ENCODE data around the gene ACACB.

- PRO-cap, 2 experiments, result no peak in any of the 2 experiments
These were observed 54.8 kb downstream of the NUAK1 start for GRCh38 chr12:106083867-106084346.

GRCh38 chr12:106123435-106124237 lies 15.1 kb downstream of the NUAK1 start:
- PRO-cap, 2 experiments, result peak in 1 of 2 experiments; most common plus-strand start chr12:106123858 (in 1); most common minus-strand start chr12:106123583 (in 1)

GRCh38 chr12:106753370-106754311 lies 20.8 kb upstream of the RIC8B start:
- PRO-cap, 2 experiments, result no peak in any of the 2 experiments

- PRO-cap, 2 experiments, result no peak in any of the 2 experiments
These were observed 63.9 kb downstream of the RIC8B start for GRCh38 chr12:106838441-106838640.

GRCh38 chr12:106971739-106972131 lies 15.2 kb downstream of the MTERF2 start:
- PRO-cap, 2 experiments, result no peak in any of the 2 experiments

GRCh38 chr12:107520333-107520918 lies 165.2 kb upstream of the PWP1 start:
- PRO-cap, 2 experiments, result no peak in any of the 2 experiments

DNA sequence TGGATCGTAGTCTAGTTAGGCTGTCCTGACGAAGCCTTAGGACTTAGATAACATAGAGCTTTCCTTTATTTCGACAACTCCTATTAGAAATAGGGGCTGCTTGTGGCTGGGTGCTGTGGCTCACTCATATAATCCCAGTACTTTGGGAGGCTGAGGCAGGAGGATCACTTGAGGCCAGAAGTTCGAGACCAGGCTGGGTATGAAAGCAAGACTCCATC lies 145.1 kb upstream of the PWP1 start:
- PRO-cap, 2 experiments, result no peak in any of the 2 experiments

- PRO-cap, 2 experiments, result no peak in any of the 2 experiments
These were observed 83.8 kb upstream of the PWP1 start for GRCh38 chr12:107601836-107602260.

DNA sequence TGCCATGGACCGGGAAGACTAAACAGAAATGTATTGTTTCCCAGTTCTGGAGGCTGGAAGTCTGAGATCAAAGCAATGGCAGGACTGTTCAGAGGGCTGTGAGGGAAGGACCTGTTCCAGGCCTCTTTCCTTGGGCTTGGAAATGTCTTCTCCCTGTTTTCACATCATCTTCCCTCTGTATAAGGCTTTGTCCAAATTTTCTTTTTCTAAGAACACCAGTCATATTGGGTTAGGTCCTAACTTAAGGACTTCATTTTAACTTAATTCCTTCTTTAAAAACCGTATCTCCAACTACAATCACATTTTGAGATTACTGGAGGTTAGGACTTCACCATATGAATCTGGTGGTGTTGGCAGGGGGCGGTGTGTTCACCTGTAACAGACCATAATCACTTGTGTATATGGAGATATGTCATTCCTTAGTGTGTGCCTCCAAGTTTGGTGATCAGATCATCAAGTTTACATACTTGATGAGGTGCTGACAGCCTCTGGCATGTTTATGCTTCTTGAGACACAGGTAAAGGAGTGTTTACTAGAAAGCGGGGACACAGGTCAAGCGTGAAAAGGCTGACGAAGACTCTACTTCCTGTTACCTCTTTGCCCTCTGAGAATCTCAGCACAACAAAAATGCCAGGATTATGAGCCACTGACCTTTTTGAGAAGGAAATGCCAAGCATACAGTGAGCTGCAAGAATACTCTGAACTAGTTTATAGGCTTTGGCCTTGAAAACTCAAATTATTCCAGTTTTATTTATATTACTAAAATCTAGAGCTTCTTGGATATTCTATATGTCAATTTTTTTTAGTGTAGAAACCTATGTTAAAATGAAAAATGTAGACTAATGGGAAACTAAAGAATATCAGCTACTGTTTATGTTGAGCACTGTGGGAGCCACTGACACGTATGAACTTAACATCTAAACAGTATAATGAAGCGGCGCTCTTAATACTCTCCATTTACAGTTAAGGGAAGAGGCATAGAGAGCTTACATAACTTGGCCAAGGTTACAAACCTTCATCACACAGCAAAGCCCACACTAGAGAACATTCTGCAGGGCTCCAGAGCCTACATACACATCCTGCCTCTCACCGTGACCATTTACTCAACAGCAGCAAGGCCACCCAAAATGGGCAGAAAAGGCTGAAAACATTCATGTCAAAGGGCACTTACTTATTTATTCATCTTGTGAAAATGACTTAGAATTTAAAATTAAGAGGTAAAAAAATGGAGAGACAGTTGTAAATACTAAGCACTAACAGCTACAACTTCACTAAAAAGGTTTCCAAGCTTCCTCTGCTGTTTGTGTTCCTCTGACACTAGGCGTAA lies 29.5 kb downstream of the PRDM4 start:
- PRO-cap, 2 experiments, result no peak in any of the 2 experiments

- PRO-cap, 2 experiments, result no peak in any of the 2 experiments
These were observed 5.6 kb downstream of the FICD start for GRCh38 chr12:108520183-108521518.

- PRO-cap, 2 experiments, result no peak in any of the 2 experiments
These were observed 44.4 kb upstream of the SELPLG start for GRCh38 chr12:108678131-108678466.

DNA sequence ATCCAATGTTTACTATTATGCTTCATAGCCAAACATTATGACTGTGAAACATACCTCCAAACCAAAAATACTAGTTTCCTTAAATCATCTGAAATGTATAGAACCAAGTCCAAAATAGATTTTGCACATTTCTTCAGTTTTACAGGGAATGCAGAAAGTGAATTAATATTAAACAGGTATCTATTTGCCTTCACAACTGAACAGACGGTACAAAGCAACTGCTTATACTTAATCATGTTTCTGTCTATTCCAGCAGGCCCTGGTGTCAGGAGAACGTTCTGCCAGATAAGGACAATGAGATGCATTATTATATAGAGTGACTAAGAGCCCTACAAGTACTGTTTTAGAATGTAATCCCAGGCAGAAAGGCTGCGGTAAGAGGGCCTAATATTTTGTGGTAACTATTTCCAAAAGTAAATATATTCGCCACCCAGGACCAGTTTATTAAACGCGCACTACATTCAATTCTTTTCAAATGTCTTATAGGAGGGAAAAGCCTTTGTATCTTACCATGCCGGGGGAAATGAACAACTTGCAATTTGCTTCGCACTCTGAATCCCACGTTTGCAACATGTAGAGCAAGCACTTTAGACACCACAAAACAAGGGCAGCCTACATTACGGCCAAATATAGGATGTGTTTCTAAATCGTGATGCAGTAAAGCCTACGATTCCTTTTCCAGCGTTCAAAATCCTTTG lies 1.5 kb downstream of the CORO1C start:
- PRO-cap, 2 experiments, result no peak in any of the 2 experiments

DNA sequence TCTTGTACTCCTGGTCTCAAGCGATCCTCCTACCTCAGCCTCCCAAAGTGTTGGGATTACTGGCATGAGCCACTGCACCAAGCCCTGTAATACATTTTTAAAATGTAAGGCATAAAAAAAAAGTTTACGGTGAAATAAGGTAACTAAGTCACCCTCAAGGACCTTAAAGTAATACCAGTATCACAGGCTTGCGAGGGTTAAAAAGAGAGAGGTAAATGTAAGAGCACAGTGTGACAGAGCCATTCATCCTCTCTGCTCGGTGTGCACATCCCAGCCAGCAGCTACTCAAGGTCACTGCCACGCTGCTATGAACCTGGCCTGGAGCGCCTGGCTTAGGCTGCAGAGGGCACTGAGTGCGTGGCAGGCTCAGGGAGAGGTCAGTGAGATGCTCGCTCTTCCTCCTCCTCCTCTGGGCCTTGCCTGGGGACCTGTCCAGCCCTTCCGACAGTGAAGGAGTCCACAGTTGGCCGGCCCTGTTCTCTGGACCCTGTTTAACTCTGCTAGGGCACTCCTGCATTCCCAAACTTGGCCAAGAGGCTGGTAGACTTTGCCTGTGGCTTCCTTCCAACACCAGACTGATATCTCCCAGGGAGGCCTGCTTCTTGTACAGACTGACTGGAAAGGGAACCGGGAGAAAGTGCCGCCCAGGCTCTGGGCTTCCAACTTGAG lies 62.4 kb upstream of the CORO1C start:
- PRO-cap, 2 experiments, result peak in 2 of 2 experiments; most common plus-strand start position 607 of the sequence (in 2); most common minus-strand start position 481 of the sequence (in 1)

DNA sequence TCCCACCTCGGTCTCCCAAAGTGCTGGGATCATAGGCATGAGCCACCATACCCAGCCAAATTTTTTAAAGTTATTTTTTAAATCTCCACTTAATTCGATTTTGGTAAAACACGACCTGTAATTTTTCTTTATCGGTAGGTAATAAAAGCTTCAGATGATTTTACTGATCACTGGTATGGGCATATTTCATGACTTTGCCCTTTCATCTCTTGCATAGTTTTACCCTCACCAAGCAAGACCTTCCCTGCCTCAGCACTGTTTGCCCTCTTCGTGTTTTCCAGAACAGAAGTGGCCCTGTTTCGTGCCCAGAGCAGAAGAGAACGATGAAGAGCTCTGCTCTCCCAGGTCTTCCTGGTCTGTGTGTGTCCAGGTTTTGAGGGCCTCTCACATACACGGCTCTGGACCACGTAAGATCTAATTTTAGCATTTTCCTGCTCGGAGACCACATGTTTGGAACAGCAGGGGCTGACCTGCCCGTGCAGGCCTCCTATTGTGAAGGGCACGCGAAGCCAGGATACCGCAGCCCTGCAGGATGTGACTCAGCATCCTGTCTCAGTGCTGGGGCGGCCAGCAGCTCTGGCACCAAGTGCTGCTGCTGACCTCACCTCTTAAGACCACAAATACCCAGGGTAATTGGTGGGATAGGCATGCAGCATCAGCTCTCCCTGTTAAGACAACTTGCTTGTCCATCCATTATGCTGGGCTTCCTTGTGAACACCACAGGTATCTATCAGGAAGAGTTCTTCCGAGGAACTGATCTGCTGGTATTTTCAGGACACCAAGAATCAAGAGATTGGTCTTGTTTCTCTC lies 19.2 kb downstream of the SSH1 start:
- PRO-cap, 2 experiments, result peak in 2 of 2 experiments; most common plus-strand start position 619 of the sequence (in 2); most common minus-strand start position 364 of the sequence (in 2)

GRCh38 chr12:108850798-108851731 lies 6.3 kb downstream of the SSH1 start:
- PRO-cap, 2 experiments, result no peak in any of the 2 experiments

GRCh38 chr12:108854458-108855165 lies 2.8 kb downstream of the SSH1 start:
- PRO-cap, 2 experiments, result peak in 1 of 2 experiments; most common minus-strand start chr12:108854591 (in 1)

- PRO-cap, 2 experiments, result no peak in any of the 2 experiments
These were observed 1.3 kb downstream of the USP30 start for GRCh38 chr12:109053470-109054256.

DNA sequence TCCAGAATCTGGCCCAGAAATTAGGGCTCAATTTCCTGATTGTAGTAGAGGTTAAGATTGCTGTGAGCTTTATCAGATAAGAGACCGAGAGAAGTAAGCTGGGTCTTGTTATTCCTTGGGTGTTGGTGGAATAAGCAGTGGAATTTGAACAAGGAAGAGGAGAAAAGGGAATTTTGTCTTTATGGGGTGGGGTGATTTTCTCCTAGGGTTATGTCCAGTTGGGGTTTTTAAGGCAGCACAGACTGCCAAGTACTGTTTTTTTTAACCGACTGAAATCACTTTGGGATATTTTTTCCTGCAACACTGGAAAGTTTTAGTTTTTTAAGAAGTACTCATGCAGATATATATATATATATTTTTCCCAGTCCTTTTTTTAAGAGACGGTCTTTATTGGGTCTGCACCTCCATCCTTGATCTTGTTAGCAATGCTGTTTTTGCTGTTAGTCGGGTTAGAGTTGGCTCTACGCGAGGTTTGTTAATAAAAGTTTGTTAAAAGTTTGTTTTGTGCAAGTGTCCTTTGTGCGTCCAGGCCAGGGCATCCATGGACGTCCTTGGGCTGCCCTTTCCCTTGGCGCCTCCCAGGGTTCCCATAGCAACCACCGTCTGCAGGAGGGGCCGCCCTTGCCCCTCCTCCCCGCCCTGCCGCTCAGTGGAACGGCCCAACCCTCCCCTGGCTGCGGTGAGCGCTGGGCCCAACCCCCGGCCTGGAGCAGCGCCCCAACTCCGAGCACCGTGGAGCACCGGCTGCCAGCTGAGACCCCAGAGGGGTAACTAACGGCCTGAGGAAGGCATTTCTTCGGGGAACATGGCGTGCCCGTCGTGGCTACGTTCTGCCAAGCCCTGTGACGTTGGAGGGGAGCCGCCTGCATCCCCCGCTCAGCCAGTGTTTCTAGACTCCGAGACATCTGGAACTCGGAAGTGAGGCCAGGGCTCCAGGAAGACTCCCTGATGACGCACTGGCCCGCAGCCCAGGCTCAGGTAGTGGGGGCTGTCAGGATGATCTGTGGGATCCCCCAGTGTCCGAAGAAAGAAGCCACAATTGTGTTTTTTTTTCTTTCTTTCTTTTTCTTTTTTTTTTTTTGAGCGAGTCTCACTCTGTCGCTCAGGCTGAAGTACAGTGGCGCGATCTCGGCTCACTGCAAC lies 5.5 kb upstream of the ACACB start:
- PRO-cap, 2 experiments, result peak in 2 of 2 experiments; most common plus-strand start position 649 of the sequence (in 1); most common minus-strand start position 773 of the sequence (in 2)

DNA sequence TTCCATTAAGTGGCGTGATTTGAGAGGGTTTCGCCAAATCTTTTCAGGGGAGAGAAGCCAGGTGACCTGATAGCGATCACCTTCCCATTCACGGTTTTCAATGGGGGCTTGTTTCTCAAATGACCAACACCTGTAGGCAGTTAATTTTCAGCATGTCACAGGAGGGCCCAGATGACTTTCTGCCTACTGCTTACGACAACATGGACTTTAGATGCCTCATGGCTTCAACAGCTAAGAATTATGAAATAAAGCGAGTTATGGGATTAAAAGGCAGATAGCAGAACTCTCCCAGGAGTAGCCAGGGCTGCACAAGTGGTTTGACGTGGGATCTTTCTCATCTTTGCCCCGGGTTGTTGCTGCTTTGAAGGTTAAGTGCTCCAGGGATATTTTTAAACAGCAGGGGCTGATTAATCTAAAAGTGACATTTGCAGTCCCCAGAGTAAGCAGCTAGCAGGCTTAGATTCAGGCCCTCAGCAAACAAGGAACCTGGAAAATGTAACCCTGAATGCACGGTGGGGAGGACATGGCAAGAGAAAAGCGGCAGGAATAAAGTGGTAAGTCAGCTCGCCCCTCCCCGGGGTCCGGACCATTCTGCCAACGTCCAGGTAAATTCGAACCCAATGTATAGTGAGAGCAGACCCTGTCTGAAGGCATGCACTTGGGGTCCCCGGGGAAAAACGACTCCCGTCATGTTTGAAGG lies at the start of gene ACACB:
ACACB (plus strand) TSS at position 437 of the 700 bp plus-strand sequence.
- PRO-cap, 2 experiments, result peak in 2 of 2 experiments; most common plus-strand start position 437 of the sequence (in 2); most common minus-strand start position 342 of the sequence (in 2)

GRCh38 chr12:109201167-109201975 lies 85.0 kb downstream of the ACACB start:
- PRO-cap, 2 experiments, result no peak in any of the 2 experiments

Data from right ventricle myocardium (tissue), 1 donor.